Temporal lobe (tissue), 2 donors: ENCODE results near the gene ANKRD9.

DNA sequence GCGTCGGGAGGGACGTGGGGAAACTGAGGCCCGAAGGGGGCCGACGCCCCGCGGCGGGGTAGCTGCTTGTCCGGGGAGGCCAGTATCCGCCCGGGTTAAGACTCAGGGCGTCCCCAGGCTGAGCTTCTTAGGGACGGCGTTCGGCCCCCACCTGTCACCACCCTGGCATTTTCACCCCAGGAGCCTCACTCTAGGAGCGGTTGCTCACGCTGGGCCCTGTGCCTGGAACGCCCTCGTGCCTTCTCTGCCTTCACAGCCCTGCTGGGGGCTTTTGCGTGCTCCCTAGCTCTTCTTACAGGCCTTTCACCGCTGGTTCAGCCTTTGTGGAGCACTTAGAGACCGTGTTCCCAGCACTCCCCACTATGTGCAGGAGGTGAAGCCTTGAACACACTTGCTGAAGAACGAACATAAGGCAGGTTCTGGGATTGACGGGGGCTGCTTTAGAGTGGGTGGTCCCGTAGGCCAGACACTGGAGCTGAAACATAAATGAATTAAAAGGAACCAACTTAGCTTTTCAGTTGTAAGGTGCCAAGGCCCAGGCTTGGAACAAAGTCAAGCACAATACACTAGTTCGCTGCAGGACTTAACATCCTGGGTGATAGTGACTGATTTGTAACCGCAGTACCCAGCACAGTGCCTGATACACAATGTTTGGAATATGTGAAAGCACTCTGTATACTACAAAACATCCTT, 659 bp downstream of the ZNF839 start:
- RAMPAGE, long total RNA: no peak

- RAMPAGE, long total RNA: no peak
Observed at GRCh38 chr14:102437924-102438547, 71.5 kb downstream of the ANKRD9 start.

- RAMPAGE, long total RNA: no peak
Observed at GRCh38 chr14:102509415-102510183, at the start of gene ANKRD9. ANKRD9 (minus strand) TSS chr14:102509776.

DNA sequence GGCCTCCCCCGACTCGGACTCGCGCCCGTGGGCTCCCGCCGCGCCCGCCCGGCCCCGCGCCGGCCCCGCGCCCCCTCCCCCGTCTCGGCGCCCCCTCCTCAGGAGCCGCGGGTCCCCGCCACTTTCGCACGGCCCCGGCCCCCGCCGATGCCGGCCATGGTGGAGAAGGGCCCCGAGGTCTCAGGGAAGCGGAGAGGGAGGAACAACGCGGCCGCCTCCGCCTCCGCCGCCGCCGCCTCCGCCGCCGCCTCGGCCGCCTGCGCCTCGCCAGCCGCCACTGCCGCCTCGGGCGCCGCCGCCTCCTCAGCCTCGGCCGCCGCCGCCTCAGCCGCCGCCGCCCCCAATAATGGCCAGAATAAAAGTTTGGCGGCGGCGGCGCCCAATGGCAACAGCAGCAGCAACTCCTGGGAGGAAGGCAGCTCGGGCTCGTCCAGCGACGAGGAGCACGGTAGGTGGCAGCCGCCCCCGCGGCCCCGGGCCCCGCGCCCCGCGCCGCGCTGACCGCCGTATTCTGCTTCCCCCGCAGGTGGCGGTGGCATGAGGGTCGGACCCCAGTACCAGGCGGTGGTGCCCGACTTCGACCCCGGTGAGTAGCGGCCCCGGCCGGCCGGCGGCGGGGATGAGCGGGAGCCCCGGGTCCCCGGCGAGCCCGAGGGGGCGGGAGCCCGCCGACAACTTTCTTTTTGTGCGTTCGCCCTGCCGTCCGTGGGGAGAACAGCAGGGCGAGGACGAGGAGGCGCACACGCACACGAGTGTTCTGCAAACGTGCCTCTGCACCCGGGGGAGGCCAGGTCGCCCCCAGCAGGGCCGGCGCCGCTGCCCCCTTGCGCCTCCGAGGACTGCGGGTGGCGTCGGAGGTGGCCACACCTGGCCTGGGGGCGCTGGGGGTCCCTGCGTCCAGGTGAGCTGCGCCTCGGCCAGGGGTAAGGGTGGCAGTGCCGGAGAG, 564 bp downstream of the RCOR1 start:
- RAMPAGE, long total RNA: no peak

DNA sequence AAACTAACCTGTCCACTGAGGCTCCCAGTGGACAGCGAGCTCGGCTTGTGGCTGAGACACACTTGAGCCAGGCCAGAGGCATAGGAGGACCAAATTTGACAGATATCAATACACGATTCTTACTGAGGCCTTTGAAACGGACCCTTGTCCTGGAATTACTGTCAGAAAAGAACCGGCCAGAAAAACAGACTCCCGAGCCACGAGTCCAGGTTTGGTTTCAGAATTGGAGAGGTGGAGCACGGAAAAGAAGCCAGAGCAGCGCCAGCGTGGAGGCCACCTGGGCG, 90.7 kb downstream of the RCOR1 start:
- RAMPAGE, long total RNA: no peak

DNA sequence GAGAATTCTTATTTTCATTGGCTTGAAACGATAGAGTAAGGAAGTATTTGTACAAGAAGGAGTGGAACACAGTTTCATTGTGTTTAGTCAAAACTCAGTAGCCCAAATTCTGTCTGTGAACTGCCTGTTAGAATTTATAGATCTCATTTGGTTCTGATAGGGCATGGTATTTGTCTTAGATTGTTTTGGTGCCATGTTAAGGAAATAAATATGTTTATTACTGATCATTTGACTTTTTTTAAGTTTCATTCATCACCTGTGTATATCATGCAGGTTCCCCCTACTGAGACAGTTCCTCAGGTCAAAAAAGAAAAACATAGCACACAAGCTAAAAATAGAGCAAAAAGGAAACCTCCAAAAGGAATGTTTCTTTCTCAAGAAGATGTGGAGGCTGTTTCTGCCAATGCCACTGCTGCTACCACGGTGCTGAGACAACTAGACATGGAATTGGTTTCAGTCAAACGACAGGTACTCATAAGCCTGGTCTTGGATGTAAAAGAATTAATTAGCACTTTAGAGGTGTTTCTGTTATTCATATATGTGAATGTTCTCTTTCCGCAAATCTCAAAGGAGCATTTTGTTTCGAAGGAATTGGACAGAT, 63.0 kb upstream of the TRAF3 start:
- RAMPAGE, long total RNA: no peak

- RAMPAGE, long total RNA: no peak
Observed at GRCh38 chr14:102923696-102924369, 1.4 kb downstream of the AMN start.

DNA sequence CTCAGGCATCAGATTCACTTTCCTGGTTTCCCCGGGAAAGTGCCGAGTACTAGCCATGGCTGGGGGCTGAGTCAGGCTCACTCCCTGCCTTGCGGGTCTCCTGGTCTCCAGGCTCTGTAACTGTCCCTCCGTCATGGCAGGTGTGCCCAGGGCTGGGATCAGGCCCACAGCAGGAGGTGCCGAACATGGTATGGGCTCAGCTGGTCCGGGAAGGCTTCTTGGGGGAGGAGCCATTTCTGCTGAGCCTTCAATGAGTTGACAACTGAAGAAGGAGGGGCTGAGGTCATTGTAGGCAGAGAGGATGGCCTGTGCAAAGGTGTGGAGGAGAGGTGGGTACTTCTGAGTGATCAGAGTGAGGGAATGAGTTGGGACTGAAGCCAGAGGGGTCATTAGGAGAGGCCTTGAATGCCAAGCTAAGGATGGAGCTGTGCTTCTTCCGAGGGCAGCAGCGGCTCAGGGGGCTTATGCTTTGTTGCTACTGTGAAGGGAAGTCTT, 745 bp downstream of the EXOC3L4 start:
- RAMPAGE, long total RNA: no peak

- RAMPAGE, long total RNA: no peak
Observed at GRCh38 chr14:103137693-103138431, 14.6 kb downstream of the TNFAIP2 start.

GRCh38 chr14:103138432-103139513, 15.5 kb downstream of the TNFAIP2 start:
- RAMPAGE, long total RNA: no peak

- RAMPAGE, long total RNA: no peak
Observed at GRCh38 chr14:103196139-103196599, 72.9 kb downstream of the TNFAIP2 start.

DNA sequence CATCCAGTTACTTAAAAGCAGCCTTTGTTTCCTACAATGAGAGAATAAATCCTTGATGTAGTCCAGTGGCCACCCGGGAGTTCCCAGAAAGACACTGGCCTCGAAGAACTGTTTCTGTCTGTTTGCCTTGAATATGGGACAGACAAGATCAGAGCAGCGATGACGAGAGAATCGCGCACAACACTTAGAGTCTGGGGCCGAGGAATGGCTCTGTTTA, 102.3 kb downstream of the TNFAIP2 start:
- RAMPAGE, long total RNA: no peak

GRCh38 chr14:103337552-103338126, 3.6 kb downstream of the EIF5 start:
- RAMPAGE, long total RNA: no peak

GRCh38 chr14:103338898-103339987, 5.2 kb downstream of the EIF5 start:
- RAMPAGE, long total RNA: no peak

GRCh38 chr14:103340202-103341186, 6.5 kb downstream of the EIF5 start:
- RAMPAGE, long total RNA: no peak

GRCh38 chr14:103474790-103475267, 47.8 kb downstream of the CKB start:
- RAMPAGE, long total RNA: no peak

DNA sequence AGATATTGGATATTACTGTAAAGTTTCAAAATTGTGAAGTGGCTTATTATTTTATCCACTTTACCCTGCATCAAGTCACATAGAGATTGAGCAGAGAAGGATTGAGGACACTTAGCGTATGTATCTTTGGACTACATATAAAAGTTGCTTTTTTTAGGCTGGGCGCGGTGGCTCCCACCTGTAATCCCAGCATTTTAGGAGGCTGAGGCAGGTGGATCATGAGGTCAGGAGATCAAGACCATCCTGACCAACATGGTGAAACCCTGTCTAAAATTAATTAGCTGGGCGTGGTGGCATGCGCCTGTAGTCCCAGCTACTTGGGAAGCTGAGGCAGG, 38.2 kb downstream of the CKB start:
- RAMPAGE, long total RNA: no peak

DNA sequence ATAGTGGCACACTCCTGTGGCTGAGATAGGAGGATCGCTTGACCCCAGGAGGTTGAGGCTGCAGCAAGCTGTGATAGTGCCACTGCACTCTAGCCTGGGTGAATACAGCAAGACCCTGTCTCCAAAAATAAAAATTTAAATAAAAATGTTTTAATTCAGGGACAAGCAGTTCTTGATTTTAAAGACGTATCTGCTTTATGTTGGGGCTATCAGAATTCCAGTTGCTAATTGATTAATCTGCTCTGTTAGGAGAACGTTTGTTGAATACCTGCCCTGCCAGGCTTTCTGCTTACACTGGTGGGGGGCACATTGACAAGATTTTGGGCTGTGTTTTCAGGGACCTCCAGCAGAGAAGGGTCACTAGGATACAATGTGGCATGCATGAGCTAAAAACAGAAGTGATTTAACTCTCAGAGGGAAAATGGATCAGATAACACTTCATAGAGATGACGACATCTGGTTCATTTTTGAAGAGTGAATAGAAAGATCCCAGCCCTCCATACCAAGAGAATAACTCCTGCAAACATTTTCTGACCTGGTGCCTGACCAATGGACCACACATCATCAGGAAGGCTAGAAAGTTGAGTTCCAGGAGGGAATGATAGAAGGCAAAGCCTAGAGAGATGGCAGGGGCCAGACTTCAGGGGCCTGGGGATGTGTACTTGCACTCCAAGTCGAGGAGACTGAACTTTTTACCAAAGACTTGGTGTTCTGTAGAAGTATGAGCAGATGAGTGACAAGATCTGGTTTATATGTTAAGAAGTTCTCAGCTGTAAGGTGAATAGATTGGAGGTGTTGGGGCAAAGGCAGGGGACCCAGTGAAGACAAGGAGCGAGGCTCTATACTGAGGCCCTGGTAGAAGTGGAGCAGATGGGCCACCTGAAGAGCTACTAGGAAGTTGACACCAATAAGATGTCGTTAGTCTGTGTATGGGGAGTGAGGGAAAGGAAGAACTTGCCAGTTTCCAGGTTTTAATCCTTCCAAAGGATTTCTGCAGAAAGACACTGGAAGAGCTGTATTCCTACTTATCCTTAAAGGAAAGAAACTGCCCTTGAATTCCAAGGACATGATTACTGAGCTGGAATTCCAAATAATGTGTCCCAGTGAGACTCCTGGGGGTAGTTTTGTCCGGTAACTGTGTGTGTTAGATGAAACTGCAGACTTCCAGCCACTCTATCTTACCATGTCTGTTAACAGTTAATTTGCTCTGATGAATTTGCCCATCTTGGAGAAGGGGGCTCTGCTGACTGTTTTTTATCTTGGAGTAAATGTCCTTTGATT, 33.5 kb downstream of the CKB start:
- RAMPAGE, long total RNA: no peak

GRCh38 chr14:103540208-103541432, 11.6 kb downstream of the TRMT61A start:
- RAMPAGE, long total RNA: no peak

- RAMPAGE, long total RNA: no peak
Observed at GRCh38 chr14:103558132-103558802, 4.2 kb downstream of the BAG5 start.